Metastatic Liver Carcinoma in the Lung (tissue), 2 donors: ENCODE measurements around the gene GRM6.

GRCh38 chr5:177537679-177538232 lies 16.6 kb downstream of the FAM193B start:
- PRO-cap, 2 experiments = no peak in any of the 2 experiments

- PRO-cap, 2 experiments = no peak in any of the 2 experiments
Measured at GRCh38 chr5:177606033-177606850, 6.3 kb downstream of the B4GALT7 start.

DNA sequence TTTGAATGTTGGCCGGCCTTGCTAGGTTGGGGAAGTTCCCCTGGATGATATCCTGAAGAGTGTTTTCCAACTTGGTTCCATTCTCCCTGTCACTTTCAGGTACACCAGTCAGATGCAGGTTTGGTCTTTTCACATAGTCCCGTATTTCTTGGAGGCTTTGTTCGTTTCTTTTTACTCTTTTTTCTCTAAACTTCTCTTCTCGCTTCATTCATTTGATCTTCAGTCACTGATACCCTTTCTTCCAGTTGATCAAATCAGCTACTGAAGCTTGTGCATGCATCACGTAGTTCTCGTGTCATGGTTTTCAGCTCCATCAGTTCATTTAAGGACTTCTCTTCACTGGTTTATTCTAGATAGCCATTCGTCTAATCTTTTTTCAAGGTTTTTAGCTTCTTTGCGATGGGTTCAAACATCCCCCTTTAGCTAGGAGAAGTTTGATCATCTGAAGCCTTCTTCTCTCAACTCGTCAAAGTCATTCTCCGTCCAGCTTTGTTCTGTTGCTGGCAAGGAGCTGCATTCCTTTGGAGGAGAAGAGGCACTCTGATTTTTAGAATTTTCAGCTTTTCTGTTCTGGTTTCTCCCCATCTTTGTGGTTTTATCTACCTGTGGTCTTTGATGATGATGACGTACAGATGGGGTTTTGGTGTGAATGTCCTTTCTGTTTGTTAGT lies 38.3 kb downstream of the B4GALT7 start:
- PRO-cap, 2 experiments = no peak in any of the 2 experiments

GRCh38 chr5:177693813-177694132 lies 93.8 kb downstream of the B4GALT7 start:
- PRO-cap, 2 experiments = no peak in any of the 2 experiments

DNA sequence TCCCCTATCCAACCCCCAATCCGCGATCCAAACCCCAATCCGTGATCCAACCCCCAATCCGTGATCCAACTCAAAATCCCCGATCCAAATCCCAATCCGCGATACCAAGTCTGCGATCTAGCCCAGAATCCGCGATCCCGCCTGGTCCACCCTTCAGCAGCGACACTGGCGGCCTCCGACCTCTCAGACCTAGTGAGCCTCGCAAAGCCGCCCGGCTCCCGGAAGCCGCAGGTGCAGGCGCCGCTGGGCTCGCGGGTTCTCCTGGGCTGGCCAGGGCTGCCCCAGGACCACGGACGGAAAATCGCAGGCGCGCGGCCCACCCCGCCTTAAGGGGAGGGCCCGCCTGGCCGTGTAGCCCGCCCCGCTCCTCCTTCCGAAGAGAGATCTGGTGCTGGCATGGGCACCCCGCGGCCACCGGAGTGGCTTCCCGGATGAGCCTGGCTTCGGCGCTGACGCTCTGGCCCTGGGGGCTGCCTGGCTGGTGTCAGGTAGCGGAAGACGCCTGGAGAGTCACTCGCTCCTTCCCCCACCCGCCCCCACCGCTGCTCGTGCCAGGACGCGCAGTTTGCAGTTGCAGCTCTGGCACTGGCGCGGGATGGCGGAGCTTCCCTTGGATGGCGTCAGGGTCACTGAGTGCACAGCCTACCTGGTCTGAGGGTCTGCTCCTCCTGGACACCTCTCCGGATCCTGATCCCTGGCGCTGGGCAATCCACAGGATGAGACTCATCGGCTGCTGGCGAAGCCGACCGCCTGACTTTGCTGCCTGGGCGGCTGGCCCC lies 182.9 kb downstream of the B4GALT7 start:
- PRO-cap, 2 experiments = no peak in any of the 2 experiments

DNA sequence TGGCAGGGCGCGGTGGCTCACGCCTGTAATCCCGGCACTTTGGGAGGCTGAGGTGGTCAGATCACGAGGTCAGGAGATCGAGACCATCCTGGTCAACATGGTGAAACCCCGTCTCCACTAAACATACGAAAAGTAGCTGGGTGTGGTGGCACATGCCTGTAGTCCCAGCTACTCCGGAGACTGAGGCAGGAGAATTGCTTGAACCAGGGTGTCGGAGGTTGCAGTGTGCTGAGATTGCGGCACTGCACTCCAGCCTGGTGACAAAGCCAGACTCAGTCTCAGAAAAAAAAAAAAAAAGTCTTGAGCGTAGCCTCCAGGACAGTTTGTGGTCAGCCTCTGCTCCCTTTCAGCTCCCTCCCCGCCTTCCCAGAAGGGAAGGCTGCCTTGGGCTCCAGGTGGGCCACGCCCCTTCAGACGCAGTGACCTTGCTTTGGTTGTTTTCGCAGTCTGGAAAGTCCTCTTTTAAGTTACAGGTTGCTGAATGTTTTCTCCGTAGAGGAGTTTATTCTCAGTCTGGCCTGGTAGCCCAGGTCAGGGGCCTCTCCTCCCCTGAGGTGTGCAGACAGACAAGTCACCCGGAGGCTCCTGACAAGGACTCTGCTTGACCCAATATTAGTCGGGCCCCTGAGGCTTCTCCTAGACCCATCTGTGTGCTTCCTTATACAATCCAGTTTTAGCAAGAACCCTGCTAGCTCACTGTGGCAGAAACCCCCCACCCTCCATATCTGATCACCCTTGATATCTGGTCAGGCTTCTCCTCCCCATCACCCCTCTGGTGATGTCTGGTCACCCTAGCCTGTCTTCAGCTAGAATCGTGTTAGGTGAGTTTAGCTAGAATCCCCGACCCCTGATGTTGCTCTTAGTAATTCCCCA lies 31.7 kb upstream of the N4BP3 start:
- PRO-cap, 2 experiments = no peak in any of the 2 experiments

GRCh38 chr5:178090965-178091424 lies 22.3 kb upstream of the N4BP3 start:
- PRO-cap, 2 experiments = no peak in any of the 2 experiments

DNA sequence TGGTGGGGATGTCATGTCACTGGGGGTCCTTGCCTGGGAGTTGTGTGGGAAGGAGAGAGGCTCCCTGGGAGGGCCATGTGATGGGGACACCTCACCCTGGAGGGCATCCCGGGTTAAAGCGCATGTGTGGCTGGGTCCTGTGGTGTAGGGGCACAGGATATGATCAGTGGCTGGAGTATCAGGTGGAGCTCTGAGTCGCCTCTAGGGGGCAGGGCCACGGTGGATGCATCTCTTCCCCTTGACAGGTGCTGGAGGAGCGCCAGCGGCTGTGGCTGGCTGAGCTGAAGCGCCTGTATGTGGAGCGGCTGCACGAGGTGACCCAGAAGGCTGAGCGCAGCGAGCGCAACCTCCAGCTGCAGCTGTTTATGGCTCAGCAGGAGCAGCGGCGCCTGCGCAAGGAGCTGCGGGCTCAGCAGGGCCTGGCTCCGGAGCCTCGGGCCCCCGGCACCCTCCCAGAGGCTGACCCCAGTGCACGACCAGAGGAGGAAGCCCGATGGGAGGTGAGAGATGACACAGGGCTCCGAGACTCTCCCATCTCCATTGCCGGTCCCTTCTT lies 7.6 kb downstream of the N4BP3 start:
- PRO-cap, 2 experiments = no peak in any of the 2 experiments

- PRO-cap, 2 experiments = no peak in any of the 2 experiments
Measured at GRCh38 chr5:178163937-178164667, 10.4 kb upstream of the NHP2 start.

GRCh38 chr5:178182142-178182638 lies 5.0 kb downstream of the GMCL2 start:
- PRO-cap, 2 experiments = no peak in any of the 2 experiments

DNA sequence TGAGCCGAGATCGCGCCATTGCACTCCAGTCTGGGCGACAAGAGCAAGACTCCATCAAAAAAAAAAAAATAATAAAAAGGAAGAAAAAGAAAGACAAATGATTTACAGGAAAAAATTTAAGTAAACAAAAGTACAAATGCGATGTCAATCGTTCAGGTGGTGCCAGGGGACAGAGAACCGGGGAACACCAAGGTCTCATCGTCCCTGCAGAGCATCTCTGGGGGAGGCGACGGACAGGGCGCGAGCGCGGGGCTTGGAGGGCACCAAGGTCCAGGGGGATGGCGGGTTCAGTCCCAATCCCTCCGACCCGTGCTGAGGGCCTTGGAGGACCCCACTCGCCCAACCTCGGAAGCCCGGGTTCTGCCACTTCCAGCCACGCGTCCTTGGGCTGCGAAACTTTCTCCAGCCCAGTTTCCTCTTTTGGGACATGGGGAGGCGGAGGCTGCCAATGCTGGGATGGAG lies 549 bp upstream of the HNRNPAB start:
- PRO-cap, 2 experiments = no peak in any of the 2 experiments

DNA sequence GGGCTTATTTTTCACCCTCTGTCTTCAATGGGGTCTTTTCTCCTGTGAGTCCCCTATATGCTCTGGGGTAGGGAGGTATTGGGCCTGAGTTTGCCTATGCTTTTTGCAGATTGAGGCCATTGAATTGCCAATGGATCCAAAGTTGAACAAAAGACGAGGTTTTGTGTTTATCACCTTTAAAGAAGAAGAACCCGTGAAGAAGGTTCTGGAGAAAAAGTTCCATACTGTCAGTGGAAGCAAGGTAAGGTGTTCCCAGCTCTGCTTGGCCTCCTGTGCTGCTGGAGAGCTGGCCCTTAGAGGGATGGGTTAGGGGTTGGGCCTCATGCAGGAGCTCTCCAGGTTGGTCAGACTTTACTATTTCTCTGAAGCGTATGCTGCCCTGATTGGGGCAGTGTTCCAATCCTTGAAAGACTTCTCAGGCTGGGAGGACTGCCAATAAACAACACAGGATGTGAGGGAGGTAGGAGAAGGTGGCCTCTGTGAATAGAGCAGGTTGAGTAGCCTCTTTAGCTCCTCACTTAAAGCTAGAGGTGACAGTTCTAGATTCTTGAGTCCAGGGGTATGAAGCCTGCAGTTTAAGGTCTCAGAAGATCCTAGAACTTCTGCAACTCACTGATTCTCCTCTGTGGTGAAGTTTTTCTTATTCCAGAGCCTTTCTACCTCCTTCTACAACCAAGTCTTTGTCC lies 2.8 kb downstream of the HNRNPAB start:
- PRO-cap, 2 experiments = no peak in any of the 2 experiments

- PRO-cap, 2 experiments = no peak in any of the 2 experiments
Measured at GRCh38 chr5:178211000-178212152, 7.0 kb downstream of the HNRNPAB start.

GRCh38 chr5:178239360-178239715 lies 6.7 kb upstream of the PHYKPL start:
- PRO-cap, 2 experiments = no peak in any of the 2 experiments

DNA sequence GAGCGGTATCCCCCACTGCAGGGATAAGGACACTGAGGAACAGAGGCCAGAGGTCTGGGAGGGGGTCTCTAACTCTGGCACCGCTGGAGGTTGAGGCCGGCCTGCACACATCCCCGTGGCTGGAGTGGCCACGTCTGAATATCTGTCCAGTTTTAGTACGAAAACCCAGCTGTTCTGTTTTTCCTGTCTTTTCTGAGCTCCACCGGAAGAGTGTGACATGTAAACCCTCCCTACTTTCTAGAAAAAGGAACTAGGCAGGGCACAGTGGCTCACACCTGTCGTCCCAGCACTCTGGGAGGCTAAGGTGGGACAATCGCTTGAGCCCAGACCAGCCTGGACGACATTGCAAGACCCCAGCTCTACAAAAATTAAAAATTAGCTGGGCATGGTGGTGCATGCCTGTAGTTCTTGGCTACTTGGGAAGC lies 8.1 kb upstream of the PHYKPL start:
- PRO-cap, 2 experiments = no peak in any of the 2 experiments

DNA sequence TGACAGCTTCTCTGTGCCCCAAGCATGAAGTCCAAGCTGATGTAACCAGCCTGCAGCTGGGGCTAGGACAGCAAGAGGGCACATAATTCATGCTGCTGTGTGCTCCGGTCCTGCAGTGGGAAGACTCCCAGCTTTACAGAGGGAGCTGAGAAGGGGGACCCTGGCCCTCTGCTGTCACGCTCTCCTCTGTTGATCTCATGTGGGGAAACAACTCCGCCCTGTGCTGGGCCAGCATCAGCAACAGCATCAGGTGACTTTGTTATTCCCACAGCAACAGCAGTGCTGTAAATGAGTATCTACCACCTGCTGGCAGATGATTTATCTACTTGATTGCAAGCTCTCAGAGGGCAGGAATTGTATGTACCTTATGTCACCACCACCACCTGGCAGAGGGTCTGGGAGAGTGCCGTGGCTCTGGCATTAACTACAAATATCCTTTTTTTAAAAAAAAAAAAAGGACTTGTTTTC lies 176.2 kb downstream of the COL23A1 start:
- PRO-cap, 2 experiments = no peak in any of the 2 experiments

DNA sequence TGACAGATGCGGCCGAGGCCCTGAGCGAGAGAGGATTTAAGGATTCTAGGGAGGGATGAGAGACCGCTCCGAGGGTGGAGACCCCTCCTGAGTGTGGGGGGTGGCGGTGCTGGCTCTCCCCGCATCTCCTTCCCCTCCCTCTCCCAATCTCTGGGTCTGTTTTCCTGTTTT lies at the start of gene GRM6:
GRM6 (minus strand) TSS at position 11 of the 171 bp plus-strand sequence.
- PRO-cap, 2 experiments = no peak in any of the 2 experiments

GRCh38 chr5:179266706-179267431 lies 78.4 kb downstream of the ADAMTS2 start:
- PRO-cap, 2 experiments = no peak in any of the 2 experiments

GRCh38 chr5:179456050-179456437 lies 94.3 kb upstream of the RUFY1 start:
- PRO-cap, 2 experiments = no peak in any of the 2 experiments

GRCh38 chr5:179553723-179554364 lies 3.5 kb downstream of the RUFY1 start:
- PRO-cap, 2 experiments = no peak in any of the 2 experiments